ENCODE results near the gene C10orf143.

DNA sequence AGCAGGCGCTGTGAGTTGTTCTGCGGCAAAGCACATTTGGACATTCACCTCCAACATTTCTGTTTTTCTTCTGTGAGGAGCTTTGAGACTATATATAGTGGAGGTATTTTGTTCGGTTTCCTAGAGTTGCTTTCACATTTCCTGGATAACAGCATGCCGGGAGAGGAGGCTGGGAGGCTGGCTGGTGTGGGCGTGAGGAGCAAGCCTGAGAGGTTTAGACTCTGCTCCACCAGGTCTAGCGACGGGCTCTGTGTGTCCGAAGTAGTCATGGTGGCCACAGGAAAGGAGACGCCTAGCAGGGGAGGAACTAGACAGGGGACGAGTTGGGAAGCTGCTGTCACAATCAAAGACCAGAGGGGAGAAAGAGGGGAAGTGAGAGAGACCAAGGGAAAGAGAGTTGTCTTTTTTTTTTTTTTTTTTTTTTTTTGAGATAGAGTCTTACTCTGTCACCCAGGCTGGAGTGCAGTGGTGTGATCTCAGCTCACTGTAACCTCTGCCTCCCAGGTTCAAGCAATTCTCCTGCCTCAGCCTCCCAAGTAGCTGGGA, 19.6 kb downstream of the PTPRE start:
- RRBS = no CpG with 5 or more reads among the region's 10 CpGs

GRCh38 chr10:127941893-127942291, 35.0 kb downstream of the PTPRE start:
- RRBS = no CpG with 5 or more reads among the region's 3 CpGs

DNA sequence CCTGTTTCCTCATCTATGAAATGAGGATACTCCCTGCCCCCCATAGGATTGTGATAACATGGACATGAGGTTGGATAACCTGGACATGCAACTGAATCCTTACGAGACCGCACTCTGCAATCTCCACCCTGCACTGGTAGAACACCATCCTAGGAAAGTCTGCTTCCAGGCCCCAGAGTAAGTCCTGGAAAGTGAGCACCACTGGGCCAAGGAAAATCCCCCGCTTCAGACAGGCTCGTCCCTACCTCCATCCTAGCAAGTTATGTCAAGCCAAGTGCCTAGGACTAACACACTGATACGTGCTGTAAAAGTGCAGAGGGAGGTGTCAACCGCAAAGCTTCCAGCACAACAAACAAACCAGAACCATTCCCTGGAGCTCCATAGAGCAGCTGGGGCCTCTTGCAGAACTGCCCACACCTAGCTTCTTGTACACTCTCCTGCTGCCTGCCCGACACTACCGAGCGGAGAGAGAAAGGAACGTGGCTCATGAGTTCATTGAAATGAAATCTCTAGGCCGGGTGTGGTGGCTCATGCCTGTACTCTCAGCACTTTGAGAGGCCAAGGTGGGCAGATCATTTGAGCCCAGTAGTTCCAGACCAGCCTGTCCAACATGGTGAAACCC, 73.7 kb downstream of the MKI67 start:
- RRBS = no CpG with 5 or more reads among the region's 11 CpGs

DNA sequence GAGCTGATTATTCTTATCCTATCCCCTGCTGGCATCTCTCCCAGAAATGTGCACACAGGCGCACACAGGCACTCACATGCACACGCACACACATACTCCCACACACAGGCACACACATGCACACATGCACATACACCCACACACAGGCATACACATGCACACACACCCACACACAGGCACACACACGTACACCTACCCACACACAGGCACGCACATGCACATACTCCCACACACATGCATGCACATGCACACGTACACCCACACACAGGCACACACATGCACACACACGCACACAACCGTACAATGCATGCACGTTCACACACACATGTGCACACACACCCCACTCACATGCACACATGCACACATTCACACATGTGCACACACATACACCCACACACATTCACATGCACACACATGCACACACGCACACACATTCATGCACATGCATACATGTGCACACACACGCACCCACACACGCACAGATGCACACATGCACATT, 59.4 kb downstream of the MKI67 start:
- RRBS = no CpG with 5 or more reads among the region's 11 CpGs

DNA sequence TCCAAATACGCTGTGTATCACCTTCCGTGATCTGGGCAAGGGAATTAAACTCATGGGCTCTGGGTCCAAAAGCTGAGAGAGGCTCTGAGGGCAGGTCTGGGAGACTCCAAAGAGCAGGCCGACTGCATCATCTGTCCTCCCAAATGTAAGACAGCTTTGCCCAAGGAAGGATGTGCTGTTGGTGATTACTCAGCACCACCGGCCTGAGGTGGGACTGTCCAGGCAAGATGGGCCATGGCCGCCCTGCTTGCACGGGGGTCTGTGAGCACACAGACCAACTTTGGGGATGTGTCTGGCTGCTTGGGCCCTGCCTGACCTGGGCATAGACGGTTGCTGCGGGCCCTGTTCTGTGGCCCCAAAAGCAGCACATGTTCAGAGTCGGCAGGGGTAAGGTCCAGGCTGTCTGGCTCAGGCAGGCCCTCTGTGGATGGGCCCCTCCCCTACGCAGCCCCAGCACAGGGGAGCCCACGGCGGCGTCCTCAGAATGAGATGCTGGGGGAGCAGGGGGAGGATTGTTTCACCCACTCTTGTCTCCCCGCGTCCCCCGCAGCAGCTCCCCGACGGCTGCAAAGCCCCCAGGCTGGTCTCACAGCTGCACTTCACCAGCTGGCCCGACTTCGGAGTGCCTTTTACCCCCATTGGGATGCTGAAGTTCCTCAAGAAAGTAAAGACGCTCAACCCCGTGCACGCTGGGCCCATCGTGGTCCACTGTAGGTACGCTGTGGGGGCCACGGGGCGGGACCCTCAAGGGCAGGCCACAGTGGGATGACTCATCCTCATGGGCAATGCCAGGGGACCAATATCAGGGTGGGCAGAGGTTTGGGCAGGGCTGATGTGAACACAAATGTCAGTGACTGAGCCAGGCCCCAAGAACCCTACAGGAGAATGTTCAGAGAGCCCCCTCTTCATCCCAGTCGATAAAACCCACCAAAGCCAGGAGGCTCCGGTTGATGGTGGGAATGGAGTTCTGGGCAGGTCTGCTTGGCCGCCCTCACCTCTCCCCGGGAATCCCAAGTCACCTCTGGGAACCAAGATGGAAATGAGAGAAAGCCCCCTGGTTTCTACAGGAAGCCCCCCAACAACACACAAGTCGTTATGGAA, 58.3 kb downstream of the MKI67 start:
- RRBS = 92% methylated on average over 3 of the region's 32 CpGs

DNA sequence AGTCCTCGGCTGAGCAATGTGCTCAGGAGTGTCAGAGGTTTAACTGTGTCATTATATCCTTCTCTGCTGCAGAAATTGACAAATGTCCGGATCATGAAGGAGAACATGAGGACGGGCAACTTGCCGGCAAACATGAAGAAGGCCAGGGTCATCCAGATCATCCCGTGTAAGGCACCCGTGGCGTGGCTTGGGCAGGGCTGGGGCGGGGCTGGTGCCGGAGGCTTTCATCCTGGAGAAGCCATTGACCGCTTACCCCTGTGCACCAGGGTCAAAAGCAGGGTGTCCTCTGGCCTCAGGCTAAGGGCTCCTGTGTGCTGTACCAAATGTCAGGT, 55.5 kb downstream of the MKI67 start:
- RRBS = 90% methylated on average over 6 of the region's 10 CpGs

GRCh38 chr10:128107213-128108185, 18.7 kb downstream of the MKI67 start:
- RRBS = no CpG with 5 or more reads among the region's 16 CpGs

DNA sequence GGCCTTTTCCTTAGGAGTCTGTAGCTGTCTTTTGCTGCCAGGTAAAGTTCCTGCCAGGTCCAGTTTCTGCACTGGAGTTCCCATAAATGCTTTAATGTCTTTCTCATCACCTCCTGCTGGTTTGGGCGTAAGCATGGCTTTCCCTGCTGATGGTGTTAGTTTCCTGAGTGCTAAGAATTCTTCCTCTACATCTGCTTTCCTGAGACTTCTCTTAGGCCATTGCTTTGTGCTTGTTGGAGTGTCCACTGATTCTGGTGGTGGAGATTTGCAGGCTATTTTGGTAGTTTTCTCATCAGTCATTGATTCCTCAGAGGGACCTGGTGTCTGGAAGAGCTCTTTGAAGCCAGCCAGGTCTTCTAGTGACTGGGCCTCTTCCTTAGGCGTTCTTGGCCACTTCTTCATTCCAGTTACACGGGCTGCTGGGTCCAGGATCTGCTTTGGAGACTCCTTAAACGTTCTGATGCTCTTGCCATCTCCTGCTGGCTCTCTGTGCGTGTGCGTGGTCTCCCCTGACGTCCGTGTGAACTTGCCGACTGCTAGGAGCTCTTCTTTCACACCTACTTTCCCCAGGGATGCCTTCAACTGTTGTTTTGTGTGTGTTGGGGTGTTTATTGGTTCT, 17.9 kb downstream of the MKI67 start:
- RRBS = no CpG with 5 or more reads among the region's 9 CpGs

- RRBS = no CpG with 5 or more reads among the region's 7 CpGs
Measured at GRCh38 chr10:128111823-128112457, 14.3 kb downstream of the MKI67 start.

GRCh38 chr10:128212008-128212663, 85.9 kb upstream of the MKI67 start:
- RRBS = 3% methylated on average over 10 of the region's 28 CpGs

DNA sequence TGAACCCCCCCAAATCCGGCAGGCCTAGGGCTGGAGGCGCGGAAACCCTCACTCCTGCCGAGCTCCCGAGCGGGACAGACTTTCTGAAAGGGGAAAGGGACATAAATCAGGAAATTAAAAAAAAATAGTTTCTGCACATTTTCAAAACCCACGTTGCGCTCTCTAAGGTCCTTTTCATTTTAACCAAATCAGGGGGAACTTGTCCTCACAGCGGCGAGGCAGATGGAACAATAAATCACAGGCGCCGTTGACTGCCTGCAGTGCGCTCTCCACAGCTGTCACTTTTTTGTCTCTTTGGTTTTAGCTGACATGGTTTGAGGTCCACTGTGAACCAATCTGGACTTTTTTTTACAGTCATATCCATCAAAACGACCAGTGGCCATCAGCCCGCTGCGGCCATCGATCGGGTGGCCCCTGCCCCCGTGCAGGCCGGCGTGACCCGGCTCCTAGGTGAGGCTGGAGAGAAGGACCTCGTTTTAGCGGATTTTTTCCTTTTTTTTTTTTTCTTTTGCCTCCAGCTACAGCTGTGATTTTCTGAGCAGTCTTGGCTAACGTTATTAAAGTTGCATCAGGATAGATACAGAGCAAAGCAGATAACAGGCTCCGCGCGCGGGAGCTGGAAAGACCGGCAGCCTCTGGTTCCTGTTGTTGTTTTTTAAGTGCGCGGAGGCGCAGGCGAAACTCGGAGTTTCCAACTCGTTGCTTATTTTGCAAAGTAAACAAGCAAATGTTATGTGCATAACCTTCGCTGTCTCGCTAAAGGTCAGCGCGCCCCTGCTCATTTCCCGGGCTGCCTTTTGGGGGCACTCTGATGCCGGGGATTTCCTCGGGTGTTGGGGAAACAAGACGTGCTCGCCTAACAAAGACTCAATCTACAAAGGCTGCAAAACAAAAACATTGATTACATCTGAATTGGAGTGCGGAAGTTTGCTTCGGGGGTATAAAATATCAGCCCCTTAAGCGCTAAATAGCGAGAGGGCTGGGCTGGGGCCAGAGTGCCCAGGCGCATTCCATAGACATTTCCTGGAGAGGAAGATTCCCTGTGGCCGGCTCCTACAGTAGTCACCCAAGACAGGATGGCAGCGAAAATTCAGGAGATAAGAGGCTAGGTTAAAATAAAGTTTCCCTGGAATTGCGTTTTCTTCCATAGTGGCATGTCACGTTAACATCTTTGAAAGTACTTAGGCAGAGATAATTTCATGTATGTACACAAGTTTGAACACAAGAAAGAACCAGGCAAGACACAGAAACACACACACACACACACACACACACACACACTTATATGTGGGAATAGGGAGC, 414.9 kb upstream of the MKI67 start:
- RRBS = 12% methylated on average over 1 of the region's 54 CpGs

- RRBS = no CpG with 5 or more reads among the region's 3 CpGs
Measured at GRCh38 chr10:128695300-128695800, 569.1 kb upstream of the MKI67 start.

- RRBS = no CpG with 5 or more reads among the region's 16 CpGs
Measured at GRCh38 chr10:128926606-128927133, 540.4 kb upstream of the MGMT start.

GRCh38 chr10:129021280-129022177, 445.5 kb upstream of the MGMT start:
- RRBS = no CpG with 5 or more reads among the region's 19 CpGs

DNA sequence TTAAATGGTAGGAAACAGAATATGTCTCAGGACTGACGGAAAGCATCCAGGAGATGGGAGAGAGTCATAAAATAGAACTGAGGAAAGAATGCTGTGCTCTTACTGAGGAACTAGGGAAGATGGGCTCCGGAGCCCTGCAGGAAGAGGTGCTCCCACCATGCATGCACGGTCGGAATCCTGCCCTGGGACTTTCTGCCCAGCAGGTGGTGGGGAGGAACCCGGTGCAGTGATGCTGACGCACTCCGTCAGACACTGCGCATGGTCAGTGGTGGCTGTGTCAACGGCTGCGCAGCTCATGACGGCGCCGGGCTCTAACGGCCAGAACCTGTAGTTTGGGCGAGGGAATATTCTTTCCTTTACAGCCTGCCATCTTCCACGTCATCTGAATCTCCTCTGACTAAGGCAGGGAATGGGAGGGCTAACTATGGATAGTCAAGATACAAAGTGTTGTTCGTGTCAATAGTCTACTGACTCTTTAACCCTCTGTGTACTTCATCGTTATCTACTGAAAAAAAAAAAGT, 189.2 kb upstream of the MGMT start:
- RRBS = 14% methylated on average over 9 of the region's 18 CpGs

DNA sequence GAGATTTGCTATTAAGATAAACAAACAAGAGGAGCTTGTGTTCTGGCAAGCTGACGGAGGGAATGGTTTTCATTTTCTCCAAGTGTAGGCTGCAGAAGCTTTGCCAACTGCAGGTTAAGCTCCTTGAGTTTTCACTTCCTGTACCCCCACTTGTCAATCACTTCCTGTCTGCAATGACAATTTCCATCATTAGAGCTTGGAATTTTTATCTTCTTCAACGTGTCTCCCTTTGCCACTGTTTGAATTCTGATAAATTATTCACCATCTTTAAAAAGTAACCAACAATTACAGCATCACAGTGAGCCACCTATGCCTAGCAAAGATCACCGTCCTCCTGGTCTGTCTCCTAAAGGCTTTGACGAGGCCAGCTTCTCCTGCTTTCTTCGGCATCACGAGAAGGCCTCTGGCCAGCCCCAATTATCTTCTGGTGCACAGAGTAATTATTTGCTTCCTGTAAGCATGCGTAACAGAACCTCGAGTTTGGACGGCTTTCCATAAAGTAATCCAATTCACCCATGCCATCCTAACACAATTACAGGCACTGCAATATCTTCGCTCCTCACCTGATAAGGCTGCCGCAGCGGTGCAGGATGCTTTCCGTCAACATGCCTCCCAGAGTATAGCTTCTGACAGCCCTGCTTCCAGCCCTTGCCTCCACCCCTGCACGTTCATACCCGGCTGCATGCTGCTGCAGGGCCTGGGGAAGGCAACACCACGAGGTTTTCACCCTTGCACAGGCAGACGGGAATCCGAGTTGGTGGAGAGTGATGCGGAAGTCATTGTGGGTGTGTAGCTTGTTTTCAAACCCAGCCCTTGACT, 13.1 kb downstream of the EBF3 start:
- RRBS = no CpG with 5 or more reads among the region's 19 CpGs

GRCh38 chr10:129962594-129963273, 1.3 kb downstream of the EBF3 start:
- RRBS = 48% methylated on average over 8 of the region's 47 CpGs

GRCh38 chr10:129970725-129970958, 6.6 kb upstream of the EBF3 start:
- RRBS = no CpG with 5 or more reads among the region's 18 CpGs

DNA sequence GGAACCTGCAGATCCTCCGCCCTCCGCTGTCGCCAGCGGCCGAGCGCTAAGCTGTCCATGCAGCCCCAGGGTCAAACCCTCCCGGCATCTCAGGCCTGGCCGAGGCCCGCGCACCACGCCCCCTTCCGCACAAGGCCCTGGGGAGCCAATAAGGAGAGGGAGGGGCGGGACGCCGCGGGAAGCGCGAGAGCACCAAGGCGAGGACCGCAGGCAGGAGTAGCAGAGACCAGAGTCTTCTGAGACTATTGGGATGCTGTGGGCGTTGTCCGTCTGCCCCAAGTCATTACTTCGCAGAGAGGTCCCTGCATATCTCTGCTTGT, at the start of gene C10orf143:
TSS of gene C10orf143 (minus strand) at position 117 of the 320 bp plus-strand sequence.
- RRBS = 2% methylated on average over 4 of the region's 23 CpGs

GRCh38 chr10:130493346-130493900, 357.2 kb downstream of the GLRX3 start:
- RRBS = no CpG with 5 or more reads among the region's 18 CpGs

Data from Ishikawa (cell line).